Renal cortical epithelial cell (primary cell): ENCODE data around the genes TIGAR and KCNA1.

GRCh38 chr12:3239036-3239540 is 161.9 kb downstream of the TSPAN9 start:
- RRBS = no CpG with 5 or more reads among the region's 9 CpGs

DNA sequence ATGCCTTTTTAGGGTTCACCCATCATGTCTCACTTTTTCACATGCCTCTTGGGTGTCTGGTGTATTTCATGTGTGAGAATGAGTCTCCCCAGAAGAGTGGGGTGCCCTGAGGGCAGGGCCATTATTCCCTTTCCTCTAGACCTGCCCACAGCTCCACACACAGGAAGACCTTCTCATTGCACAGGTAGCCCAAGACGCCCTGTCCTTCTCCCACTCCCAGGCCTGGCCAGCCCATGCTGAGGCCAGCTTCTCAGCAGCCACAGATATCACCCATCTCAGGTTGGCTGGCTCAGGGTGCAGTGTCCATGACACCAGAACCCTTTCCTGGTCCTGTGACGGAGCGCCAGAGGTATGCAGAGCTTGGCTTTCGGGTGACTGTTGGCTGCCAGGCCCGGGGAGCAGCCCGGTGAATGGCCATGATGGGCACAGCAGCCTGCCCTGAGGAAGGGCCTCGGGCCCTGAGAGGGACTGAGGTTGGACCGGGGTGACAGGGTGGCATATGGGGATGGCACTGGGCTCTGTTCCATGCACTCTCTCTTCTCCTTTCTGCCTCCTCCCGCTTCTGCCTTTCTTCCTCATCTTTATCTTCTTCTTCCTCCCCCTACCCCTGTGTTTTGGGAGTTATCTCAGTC is 173.4 kb downstream of the TSPAN9 start:
- RRBS = 94% methylated on average over 3 of the region's 9 CpGs

- RRBS = under 1% methylated on average over 23 of the region's 63 CpGs
Measured at GRCh38 chr12:3366014-3366553, 124.9 kb upstream of the PRMT8 start.

DNA sequence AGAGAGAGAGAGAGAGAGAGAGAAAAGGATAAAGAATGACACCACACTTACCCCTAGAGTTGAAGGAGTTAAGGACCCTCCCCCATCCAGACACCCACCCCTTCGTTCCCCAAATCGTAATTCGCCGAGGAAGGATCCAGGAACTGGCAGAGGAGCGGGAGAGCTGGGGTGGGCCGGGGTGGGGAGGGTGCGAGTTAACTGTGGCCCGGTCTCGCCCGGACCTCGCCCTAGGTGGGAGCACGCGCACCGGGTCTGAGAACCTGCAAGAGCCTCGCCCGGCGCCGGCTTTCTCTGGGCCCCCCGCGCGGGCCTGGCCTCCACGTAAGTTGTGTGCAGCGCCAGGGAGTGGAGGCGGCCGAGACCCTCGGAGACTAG is 318 bp upstream of the PRMT8 start:
- RRBS = no CpG with 5 or more reads among the region's 26 CpGs

DNA sequence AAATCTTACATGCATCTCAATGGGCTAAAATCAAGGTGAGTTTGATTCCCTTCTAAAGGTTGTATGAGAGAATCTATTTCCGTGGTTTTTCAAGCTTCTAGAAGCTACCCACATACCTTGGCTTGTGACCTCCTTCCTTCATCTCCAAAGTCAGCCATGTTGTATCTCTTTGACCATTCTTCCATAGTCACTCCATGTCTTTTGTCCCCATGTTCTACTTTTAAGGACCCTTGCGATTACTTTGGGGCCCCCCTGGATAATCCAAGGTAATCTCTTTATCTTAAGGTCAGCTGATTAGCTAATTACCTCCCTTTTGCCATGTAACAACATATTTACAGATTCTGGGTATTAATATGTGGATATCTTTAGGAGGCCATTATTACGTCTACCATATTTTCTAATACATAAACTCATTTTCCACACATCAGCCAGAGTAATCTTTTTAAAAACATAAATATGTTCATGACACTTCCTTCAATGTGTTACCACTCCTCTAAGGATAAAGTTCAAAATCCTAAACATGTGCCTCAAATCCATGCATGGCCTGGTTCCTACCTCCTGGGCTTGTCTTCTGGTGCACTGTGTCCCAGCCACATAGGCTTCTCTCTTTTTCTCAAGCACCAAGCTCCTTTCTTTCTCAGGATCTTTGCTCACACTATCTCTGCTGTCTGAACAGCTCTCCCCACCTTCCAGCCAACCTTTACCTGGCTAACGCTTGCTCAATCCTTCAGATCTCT is 4.1 kb downstream of the PARP11 start:
- RRBS = no CpG with 5 or more reads among the region's 4 CpGs

GRCh38 chr12:3885146-3885469 is 11.9 kb upstream of the PARP11 start:
- RRBS = no CpG with 5 or more reads among the region's 4 CpGs

GRCh38 chr12:4012779-4013108 is 139.5 kb upstream of the PARP11 start:
- RRBS = no CpG with 5 or more reads among the region's 4 CpGs

GRCh38 chr12:4024663-4025074 is 151.5 kb upstream of the PARP11 start:
- RRBS = no CpG with 5 or more reads among the region's 8 CpGs

DNA sequence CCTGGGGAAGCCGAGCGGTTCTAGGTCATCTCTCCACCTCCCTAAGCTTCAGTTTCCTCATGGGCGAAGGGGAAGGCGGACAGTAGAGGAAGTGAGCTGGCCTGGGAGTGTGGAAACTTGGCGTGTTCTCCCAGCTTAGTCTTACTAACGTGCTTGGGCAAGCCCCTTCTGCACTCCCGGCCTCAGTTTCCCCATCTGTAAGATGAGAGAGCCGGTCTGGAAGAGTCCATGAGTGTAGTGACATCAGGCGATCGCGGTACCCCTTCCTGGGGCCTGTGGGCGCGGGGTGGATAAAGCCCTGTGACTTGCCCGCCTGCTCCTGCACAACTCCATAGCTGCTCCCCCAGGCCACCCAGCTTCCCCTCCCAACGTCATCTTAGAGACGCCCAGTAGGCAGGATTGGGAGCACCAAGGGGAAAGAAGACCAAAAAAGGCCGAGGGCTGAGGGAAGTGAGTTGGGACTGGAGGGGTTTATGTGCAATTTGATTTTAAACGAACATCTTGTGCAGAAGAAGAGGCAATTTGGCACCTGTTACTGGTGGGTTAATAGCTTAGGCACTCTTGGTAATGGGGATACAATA is 158.8 kb upstream of the PARP11 start:
- RRBS = no CpG with 5 or more reads among the region's 18 CpGs

- RRBS = no CpG with 5 or more reads among the region's 18 CpGs
Measured at GRCh38 chr12:4292371-4293255, 19.1 kb downstream of the CCND2 start.

- RRBS = 1% methylated on average over 41 of the region's 82 CpGs
Measured at GRCh38 chr12:4320858-4321952, at the start of gene TIGAR. TIGAR (plus strand) TSS chr12:4321213.

DNA sequence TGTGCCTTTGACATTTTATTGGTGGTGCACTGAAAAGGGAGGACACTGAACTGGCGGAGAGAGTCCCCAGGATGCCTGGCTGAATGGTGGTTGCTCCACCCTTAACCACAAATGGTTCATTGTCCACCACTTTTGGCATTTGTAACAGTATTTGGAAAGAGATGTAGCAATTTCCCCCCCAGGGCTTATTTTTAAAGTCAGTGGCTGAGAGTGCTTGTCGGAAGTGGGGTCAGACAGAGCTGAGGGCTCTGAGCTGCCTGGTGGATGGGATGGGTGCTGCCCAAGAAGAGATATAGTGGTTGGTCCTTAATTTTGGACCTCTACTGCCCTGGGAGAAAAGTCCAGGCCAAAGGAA is 31.5 kb upstream of the FGF6 start:
- RRBS = no CpG with 5 or more reads among the region's 2 CpGs

GRCh38 chr12:4530993-4531642 is 7.2 kb downstream of the C12orf4 start:
- RRBS = no CpG with 5 or more reads among the region's 8 CpGs

DNA sequence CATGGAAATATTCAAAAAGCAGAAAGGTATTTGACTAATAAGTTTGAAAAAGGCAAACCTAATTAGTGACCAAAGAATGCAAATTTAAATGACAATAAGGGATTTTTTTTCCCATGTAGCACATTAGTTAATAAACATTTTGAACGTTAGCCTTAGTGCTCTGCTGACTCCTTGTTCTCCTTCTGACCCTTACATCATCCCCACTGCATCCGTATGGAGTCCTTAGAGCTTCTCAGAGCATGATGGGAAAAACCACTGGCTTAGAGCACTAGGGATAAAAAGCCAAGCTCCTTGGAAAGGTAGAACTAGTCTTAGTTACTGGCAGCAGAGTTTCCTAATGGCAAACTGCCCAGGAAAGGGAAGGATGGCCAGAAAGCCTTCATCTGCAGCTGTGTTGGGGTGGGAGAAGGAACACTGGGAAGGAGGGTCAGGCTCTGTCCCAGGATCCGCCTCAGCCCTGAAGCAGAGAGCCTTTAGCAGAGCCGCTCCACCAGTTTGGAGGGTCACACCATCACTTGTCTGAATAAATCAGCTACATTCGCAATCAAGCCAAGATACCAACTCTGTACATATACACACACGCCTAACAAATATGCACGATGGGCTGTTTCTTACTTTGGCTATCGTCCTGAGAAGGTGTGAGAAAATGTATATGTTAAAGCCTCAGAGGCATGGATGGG is 18.8 kb upstream of the GALNT8 start:
- RRBS = no CpG with 5 or more reads among the region's 8 CpGs

- RRBS = no CpG with 5 or more reads among the region's 7 CpGs
Measured at GRCh38 chr12:4719036-4719461, 1.2 kb upstream of the GALNT8 start.

DNA sequence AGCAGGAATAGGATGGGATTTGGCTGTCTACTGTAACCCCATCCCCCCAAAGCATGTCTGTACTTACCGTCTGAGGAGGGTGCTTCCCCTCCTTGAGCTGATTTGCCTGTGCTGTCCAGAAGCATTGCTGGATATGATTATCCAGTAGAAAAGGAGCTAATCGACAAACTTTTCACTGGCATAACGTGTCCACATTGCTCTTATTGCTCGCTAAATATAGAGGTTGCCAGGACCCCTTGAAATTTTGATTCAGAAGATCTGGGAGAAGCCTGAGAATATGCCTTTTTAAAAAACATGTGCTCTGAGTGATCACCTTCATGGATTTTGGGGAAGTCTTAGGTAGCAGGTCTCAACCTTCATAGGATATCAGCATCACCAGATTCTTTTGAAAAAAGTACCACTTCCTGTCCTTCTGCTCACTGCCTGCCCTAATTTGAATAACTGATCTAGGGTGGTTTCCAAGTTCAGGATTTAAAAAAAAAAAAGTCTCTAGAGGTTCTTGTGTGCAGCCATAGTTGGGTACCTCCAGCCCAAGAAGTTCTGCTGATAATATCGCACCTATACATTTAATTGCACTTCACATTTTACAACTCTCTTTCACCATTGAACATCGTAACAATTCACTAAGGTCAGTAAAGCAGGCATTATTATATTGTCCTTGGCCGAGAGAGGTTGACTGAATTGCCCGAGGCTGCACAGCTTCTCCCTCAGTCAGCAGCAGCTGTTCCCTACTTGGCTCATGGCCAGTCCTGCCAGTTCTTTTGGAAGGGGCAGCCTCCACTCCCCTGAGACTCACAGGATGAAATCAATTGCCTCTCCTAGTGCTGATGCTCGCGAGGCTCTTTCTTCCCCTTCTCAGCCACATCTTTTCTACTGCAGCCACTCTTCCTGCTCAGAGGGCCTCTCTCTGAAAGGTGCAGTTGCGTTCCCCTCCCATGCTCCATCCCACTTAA is 20.4 kb downstream of the KCNA6 start:
- RRBS = no CpG with 5 or more reads among the region's 11 CpGs

- RRBS = 4% methylated on average over 19 of the region's 98 CpGs
Measured at GRCh38 chr12:4909483-4910621, at the start of gene KCNA1. KCNA1 (plus strand) TSS chr12:4909905.

DNA sequence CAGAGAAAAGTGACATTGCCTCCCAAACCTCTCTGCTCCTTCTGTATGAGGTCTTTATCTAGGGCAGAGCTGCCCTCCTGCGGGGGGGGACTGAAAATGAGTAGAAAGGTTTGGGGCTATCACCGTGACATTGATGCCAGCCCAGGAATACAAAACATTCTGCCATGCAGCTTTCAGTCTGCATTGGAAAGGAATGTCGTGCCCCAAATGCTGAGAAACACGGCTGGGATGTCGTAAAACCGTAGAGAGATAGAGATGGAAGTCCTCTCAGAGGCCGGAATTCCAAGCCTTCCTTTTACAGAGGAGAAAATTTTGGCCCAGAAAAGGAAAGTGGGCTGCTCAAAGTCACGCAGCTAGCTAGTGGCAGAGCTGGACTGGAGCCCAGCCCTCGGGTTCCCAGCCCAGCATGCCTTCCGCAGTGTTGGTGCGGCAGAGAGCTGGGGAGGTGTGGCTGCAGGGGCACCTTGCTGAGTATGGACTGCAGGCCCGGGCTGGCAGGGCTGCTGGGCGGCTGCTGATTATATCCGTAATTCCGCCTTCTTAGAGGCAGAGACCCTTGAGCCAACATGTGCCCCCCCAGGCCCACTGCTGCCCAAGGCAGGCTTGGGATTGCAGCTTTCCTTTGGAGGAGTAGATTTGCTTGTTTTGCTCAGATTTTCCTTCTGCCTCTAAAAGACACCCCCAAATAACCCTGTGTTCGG is 50.3 kb downstream of the KCNA1 start:
- RRBS = no CpG with 5 or more reads among the region's 16 CpGs

- RRBS = no CpG with 5 or more reads among the region's 9 CpGs
Measured at GRCh38 chr12:4997761-4998348, 45.8 kb upstream of the KCNA5 start.

GRCh38 chr12:5080936-5081443 is 37.3 kb downstream of the KCNA5 start:
- RRBS = no CpG with 5 or more reads among the region's 15 CpGs